Lung (tissue), 4 donors: ENCODE measurements around a stretch of chr2.

DNA sequence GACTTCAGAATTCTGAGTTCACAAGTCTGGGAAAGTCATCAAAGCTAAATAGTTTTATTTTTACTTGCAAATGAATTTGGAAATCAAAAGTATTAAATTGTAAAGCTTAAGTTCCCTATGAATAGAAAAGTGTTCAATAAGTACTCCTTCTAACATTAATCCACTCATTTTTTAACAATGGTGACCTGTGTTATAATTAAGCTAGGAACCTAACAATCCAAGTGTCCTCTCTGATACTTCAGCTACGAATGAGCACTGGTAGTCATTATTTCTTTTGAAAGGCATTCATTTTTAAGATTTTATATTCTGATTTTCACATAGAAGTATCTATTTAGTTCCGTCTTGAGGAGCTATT lies 3.9 kb downstream of the CPS1 start:
- PRO-cap: no peak
- RAMPAGE, long total RNA: no peak
- RRBS: no CpG with 5 or more reads among the region's 2 CpGs

- PRO-cap: no peak
- RAMPAGE, long total RNA: no peak
- RRBS: no CpG with 5 or more reads among the region's 8 CpGs
These were observed 31.0 kb downstream of the CPS1 start for GRCh38 chr2:210586981-210588314.

DNA sequence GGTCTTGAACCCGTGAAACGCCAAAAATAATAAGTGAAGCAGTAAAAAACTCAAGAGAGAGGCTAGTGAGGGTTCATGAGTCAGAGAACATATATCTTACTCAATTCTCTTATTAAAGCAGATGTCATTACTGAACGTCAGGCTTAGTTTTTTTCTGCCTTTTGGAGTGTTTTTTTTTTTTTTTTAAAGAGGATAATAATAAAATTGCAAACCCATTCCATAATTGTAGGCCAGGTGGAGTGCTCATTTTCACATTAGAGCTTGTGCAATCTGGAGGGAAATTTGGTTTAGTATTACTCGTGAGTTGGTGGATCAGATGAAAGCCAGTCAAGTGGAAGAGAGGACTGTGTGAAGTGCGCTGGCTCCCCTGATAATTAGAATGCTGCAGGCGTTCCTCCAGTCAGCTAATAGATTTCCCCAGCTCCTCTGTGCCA lies 74.5 kb downstream of the CPS1 start:
- PRO-cap: no peak
- RAMPAGE, long total RNA: no peak
- RRBS: no CpG with 5 or more reads among the region's 6 CpGs

DNA sequence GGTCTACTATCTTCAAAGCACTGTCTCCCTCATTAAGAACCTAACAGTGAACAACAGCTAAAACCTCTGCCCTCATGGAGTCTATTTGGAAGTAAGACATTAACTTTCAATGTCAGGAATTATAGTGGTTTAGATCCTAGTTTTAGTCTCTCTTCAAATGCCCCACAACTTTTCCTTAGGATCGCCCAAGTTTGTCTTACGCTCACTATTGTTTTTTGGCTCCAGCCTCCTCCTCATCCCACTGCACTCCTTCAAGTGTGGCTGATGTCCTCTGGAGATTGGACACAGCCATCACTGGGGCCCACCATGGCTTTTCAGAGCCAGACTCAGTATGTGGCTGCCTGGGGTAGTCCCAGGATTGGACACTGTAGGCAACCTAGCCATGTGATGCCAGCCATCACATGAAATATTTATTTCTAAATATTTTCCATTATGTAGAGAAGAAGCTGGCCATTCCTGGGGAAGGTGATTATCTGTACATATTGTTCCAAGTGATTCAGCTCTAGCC lies 290.7 kb downstream of the CPS1 start:
- PRO-cap: no peak
- RAMPAGE, long total RNA: no peak
- RRBS: no CpG with 5 or more reads among the region's 2 CpGs

DNA sequence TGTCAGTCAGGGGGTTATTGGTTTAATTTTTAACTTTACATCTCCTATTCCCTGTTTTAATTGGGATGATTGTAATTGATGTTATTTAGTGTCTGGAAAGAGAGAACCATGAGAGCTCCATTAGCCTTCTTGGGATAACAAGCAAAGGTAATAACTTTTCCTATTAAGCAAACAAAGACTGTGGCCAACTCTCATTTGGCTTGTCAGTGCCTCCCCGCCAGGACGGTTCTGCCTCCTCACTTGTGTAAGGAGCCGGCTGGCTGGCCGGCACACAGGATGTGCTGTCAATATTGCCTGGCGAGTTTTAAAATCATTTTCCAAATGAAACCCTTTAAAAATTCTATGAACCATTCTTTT lies 898.2 kb downstream of the CPS1 start:
- PRO-cap: no peak
- RAMPAGE, long total RNA: no peak
- RRBS: no CpG with 5 or more reads among the region's 5 CpGs

DNA sequence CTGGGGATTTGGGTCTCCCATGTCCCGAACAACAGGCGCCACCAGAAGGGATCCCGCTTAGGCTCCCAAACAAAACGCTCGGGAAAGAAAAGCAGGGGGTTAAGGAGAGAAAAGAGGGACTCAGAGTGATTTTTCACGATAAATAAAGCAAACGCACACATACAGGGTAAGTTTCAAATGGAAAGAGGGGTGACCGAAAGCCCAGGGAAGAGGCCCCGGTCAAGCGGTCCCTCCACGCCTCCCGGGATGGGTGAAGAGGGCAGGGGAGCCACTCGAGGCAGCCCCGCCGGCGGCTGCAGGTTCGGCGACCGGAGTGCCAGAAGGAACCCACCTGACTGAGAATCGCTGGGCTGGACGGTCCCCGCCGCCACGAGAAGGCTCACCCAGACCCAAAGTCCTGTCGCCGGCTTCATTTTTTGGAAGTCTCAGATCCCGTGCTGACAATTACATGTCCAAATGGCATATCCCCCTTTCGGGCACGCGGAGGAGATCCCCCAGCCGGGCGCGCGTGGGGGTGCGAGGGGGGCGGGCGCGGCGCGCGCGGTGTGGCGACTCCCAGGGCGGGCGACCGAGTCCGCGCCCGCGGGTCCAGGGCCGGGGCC lies 383 bp downstream of the ERBB4 start:
- PRO-cap: no peak
- RAMPAGE, long total RNA: no peak
- RRBS: 4% methylated on average over 17 of the region's 51 CpGs

GRCh38 chr2:213001532-213002010 lies 149.8 kb downstream of the IKZF2 start:
- PRO-cap: no peak
- RAMPAGE, long total RNA: no peak
- RRBS: no CpG with 5 or more reads among the region's 3 CpGs

DNA sequence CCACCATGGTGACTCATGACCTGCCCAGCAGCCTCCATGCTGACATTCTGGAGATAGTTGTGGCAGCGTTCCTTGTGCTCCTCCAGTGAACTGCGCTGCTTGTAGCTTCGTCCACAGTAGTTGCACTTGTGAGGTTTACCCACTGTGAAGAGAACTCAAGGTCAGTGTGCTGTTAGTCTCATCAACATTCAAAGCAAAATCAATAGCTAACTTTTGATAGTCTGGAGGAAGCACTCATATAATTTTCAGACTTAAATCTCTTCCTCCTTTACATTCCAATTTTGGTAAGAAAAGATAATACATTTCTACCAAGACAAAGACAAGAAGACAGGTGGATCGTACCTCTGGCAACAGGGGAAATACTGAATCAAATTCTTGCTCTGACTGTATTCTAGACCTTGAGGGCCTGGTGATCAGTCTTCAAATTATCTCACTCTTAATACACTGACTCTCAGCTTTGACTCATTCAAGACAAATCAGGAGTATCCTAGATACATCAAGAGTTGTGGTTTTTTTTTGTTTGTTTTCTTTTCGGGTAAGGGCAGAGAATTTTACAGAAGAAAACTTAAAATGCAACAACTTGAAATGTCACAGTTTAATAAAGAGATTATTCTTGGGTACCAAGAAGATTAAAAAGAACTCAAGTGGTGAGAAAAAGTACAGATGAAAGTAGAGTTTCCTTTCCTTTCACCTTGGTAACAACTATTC lies 129.3 kb downstream of the IKZF2 start:
- PRO-cap: no peak
- RAMPAGE, long total RNA: no peak
- RRBS: no CpG with 5 or more reads among the region's 5 CpGs

DNA sequence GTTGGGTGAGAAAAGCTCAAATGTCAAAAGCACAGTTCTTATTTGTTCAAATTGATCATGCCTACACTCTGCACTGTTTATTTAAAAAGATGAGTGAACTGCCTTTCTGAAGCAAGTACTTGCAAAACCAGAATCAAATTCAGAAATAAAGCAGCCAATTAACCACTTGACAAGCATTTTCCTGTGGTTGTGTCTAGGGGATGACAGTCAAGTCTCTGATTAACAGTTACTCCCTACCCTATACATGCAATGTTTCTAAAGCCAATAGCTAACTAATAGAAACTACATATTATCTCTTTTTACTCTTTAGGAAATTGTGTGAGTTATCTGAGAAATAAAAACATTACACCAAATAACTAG lies 5.6 kb downstream of the IKZF2 start:
- PRO-cap: no peak
- RAMPAGE, long total RNA: no peak

DNA sequence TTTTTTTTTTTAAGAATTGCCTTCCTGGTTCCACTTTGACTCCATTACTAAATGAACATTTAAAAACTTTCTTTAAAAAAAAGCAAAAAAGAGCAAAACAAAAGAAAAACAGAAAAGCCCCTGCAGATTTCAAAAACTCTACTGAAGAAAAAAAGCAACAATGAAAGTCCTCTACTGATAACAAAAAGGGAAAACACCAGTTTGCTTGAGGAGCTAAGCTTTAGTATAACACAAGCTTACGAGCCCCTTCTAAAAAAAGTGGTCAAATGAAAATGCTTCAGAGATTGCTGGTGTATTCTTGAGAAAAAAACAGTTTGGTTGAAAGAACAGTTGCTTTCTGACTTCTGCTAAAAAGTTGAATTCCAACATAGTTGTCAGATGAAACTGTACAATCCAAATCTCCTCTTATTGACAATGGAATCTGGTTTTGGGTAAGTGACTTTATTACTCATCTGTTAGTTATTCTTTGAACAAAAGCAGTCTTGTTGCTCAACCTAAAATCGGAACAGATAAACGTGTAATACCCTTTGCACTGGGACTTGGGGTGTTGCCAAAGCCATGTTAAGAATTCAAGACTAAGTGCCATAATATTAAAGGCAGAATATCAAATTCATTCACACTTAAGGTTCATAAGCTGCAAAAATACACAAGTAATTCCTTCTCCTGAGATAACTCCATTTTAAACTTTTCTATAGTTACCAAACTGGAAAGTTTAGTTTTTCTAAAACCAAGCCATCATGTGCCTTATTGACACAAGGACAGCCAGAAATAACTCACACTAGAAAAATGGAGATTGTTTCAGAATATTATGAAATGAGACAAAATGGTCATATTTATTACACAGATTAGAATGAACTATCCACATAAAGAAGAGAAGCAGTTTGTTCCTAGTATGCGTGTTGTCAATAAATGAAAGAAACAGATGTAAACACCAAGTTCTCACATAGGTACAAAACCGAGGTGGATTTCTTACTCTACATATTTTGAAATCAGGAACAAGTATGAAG lies 45.3 kb upstream of the SPAG16 start:
- PRO-cap: no peak
- RAMPAGE, long total RNA: no peak
- RRBS: no CpG with 5 or more reads among the region's 5 CpGs

DNA sequence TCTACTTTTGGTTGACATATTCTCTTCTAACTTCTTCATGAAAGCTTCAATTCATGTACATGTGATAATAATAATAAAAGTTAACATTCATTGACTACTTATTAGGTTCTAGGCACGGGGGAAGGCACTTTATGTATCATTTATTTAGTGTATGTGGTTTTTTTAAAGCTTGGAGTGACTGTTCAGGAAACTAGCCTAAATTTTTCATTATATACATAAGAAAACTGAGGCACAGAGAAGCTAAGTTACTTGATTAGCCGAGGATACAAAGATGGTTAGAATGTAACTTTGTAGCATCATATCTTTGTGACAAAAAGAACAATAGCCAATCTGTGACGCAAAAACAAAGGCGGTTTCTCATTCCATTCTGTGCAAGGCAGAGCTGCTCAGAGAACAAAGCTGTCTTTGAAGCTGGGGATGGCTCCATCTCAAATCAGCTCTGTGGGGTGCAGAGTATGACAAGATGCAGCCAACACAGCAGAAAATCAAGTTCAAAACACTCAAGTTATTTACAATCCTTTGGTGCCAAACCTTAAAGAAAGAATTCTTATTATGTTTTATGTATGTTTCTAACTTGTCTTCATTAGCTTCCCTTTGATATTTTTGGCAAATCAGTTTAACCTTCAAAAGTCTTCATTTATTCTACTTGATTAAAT lies 82.0 kb upstream of the VWC2L start:
- PRO-cap: no peak
- RAMPAGE, long total RNA: no peak
- RRBS: no CpG with 5 or more reads among the region's 4 CpGs

- PRO-cap: no peak
- RAMPAGE, long total RNA: no peak
- RRBS: no CpG with 5 or more reads among the region's 7 CpGs
These were observed 55.9 kb downstream of the ATIC start for GRCh38 chr2:215367851-215368132.

DNA sequence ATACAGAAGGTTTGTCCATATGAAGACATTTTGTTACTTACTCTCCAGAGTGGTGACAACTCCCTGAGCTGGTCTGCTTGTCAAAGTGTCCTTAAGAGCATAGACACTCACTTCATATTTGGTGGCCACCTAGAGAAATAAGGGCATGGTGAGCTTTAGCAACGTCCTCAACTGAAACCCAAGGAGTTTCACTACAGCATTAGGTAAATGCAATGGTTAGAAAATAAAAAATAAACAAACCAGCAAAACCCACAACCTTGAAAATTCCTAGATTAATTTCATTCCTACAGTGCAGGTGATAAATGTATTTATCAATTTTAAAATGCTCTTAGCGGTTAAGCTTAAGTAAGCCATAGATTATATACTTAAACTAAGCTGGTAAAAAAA lies 57.7 kb downstream of the FN1 start:
- PRO-cap: no peak
- RAMPAGE, long total RNA: no peak
- RRBS: no CpG with 5 or more reads among the region's 2 CpGs

DNA sequence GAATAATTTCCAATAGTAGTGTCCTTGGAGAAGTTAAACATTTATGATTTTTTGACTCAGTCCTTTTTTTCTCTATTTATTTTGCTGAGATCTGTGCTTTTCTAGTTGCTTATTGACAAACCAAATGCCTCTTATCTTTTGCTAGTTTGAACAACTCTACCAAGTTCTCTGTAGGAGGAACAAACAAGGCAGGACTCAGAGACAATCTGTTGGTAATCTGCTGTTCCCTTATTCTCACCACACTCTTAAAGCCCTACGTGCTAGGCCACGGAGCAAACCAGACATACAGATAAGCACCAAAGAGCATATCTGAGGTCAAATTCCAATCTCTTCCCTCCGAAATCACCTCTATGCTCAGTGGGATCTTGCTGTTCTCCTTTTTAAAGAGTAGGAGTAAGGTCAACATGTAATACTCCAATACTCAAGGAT lies 18.5 kb downstream of the FN1 start:
- PRO-cap: no peak
- RAMPAGE, long total RNA: no peak
- RRBS: no CpG with 5 or more reads among the region's 3 CpGs

DNA sequence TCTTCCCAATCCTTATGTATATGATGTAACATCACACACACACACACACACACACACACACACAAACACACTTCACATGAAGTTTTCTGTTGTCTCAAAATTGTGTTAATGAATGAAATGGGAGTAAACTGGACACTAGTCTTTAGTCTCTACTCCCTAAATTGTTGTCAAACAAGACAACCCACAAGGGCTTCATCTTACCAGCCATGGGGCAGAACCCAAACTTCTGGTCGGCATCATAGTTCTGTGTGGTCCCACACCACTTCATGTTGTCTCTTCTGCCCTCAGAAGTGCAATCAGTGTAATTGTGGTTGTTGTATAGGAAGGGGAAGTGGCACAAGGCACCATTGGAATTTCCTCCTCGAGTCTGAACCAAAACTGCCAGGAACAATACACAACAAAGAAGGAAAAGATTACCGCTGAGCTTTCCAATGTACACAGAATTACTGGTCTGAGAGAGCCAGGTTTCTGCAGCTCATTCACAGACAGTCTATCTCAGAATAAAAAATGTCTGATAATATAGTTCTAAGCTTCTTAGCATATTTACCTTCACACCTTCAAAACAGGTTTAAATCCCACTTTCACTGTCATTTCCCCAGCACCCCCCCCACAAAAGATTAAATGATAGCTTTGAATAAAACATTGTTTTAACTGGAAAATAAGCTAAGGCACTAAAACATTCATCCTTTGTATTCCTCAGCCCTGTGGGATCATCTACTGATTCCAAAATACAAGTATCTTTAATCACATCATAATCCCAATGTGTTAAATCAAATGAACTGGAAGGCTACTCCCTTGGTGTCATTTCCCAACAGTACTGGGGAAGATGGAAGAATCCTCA lies 12.5 kb downstream of the FN1 start:
- PRO-cap: no peak
- RAMPAGE, long total RNA: no peak
- RRBS: no CpG with 5 or more reads among the region's 3 CpGs

GRCh38 chr2:215506131-215506680 lies 70.3 kb upstream of the FN1 start:
- PRO-cap: no peak
- RAMPAGE, long total RNA: no peak
- RRBS: no CpG with 5 or more reads among the region's 4 CpGs

GRCh38 chr2:215700901-215701320 lies 265.0 kb upstream of the FN1 start:
- PRO-cap: no peak
- RAMPAGE, long total RNA: no peak
- RRBS: no CpG with 5 or more reads among the region's 4 CpGs

- PRO-cap: no peak
- RAMPAGE, long total RNA: no peak
- RRBS: no CpG with 5 or more reads among the region's 1 CpG
These were observed 277.6 kb upstream of the FN1 start for GRCh38 chr2:215713322-215713917.

DNA sequence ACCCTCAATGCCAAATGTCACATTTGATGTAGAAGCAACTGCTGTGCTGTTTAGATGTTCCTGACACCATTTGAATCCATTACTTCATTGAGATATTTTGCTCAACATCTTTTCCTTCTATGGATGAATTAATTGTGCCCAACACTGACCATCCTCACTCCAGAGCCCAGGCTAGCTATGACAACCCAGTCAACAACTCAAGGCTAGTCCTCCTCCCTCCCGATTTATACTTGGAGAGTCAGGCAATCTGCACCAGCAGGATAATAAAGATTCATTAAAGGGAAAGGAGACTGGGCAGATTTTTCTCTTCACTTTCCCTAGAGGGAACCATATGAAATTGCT lies 240.2 kb downstream of the MREG start:
- PRO-cap: no peak
- RAMPAGE, long total RNA: no peak
- RRBS: no CpG with 5 or more reads among the region's 1 CpG

DNA sequence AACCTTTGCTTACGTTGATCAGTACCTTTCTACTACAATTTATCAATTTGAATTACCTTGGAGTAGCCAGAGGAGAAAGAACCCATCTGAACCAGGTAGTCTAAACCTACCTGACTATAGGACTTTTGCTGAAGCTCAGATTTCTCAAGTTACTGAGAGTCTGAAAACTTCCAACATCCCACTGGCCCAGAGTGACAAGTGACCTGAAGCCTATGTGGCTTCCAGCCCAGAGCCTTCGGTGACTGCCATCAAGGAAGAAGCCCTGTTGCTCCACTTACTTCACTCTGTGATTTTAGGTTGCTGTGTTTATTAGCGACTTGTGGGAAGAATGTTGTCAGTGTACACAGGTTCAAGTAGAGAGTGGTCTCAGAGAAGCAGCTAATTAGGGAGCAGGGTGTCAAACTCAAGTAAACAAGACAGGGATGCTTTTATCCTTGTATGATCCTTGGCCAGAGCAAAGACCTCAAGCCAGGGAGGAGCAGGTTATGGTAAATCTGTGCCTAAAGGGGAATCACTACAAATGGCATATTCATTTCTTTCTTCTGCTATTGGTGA lies 109.6 kb downstream of the MREG start:
- PRO-cap: no peak
- RAMPAGE, long total RNA: no peak
- RRBS: no CpG with 5 or more reads among the region's 3 CpGs